NT2/D1 (cell line): ENCODE results near the gene PLA2G2C.

DNA sequence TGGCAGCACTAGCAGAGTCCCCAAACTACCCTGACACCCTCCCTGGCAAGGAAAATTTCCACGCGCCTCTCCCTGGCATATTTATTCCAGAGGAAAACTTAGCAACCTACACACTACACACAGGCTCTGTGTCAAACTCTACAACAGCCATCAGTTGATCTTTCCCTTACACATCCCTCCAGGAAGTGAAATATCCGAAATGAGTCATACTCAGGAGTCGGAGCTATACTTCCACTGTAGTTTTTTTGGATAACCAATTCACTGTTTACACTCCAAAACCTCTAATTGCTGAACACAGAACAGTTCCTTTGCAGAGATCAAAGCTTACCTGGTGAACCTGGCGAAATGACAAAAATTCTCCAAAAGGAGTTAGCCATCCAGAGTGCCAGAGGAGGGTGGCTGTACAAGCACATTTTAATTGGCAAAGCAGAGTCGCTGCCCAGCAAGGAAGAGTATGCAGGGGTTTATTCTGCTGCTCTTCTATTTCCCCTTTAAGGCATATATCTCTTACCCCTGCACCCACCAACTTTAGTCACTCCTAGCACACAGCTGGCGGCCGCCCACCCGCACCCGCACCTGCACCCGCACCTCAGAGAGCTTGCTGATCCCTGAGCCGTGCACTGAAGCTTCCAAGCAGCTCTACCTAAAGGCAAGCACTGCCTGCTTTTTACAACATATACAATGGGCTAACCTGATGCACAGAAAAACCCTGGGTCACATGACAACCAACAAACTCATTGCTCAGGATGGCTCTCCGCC lies 55.0 kb downstream of the CAPZB start:
- RRBS, 2 experiments: no CpG with 5 or more reads among the region's 13 CpGs

DNA sequence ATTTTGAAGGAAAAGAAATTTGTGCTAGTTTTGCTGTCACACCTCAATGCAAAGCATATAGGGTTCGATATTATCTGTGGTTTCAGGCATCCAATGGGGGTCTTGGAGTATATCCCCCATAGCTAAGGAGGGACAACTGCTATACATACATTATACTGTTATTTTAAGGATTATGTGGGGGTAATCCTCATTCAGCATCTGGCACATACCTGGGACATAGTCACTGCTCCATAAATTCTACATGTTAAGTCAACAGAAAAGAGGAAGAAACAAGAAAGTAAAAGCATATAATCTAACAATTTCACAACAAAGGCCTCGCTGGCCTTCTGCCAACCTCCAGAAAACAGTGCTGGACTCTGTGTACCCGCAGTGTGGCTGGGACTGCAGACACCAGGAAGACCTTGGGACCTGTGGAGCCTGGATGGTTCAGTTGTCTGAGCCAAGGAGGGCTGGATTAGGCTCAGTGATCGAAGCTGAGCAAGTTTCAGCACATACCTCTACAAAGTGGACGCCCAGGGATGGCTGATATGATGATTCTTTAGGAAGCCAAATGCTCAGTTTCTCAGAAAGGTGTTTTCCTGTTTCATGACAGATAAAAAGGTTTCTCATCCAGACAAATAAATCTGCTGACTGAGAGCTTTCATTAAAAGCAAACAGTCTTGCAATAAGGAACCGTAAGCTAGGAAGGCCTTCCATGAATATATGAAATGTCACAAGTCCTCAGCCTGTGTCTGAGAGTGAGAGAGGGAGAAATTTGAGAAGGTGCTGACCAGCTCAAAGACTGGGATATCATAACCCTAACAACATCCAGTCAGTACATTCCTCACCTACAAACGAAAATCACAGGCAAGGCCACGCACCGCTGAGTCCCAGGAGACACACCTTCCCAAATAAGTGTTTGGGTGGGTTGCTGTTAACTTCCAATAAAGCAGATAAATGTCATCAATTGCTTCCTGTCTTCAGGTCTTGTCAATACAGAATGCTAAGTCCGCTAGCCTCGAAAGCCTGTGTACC lies 48.5 kb downstream of the CAPZB start:
- RRBS, 2 experiments: no CpG with 5 or more reads among the region's 11 CpGs

DNA sequence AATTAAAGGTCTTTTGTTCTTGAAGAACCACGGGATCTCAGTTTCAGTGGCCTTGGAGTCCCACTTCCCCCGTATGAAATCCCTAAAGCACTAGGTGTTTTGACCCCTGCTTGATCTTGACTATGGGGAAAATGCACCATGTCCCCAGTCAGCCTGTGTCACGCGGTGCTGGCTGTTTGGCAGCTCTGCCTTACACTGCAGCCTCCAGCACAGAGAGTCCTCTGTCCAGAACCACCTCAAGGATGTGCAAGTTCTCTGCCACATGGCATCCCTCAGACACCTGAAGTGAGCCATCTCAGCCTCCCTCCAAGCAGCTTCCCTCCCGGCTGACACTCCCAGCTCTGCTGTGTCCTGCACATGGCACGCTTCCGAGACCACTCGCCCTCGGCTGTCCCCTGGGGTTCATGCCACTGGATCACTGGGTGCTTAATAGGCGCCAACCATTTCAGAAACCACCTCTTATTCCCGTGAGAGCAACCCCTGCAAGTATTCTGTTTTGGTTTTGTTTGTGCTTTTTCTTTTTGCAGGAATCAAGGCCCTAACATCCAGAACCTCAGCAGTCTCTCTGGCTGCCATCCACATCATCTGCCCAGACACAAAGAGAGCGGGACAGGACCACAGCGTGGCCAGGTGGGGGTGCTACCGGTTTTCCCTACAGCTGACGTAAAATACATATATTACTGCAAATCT lies 45.8 kb downstream of the CAPZB start:
- RRBS, 2 experiments: no CpG with 5 or more reads among the region's 15 CpGs

- RRBS, 2 experiments: no CpG with 5 or more reads among the region's 5 CpGs
Observed at GRCh38 chr1:19458730-19459244, 26.6 kb downstream of the CAPZB start.

DNA sequence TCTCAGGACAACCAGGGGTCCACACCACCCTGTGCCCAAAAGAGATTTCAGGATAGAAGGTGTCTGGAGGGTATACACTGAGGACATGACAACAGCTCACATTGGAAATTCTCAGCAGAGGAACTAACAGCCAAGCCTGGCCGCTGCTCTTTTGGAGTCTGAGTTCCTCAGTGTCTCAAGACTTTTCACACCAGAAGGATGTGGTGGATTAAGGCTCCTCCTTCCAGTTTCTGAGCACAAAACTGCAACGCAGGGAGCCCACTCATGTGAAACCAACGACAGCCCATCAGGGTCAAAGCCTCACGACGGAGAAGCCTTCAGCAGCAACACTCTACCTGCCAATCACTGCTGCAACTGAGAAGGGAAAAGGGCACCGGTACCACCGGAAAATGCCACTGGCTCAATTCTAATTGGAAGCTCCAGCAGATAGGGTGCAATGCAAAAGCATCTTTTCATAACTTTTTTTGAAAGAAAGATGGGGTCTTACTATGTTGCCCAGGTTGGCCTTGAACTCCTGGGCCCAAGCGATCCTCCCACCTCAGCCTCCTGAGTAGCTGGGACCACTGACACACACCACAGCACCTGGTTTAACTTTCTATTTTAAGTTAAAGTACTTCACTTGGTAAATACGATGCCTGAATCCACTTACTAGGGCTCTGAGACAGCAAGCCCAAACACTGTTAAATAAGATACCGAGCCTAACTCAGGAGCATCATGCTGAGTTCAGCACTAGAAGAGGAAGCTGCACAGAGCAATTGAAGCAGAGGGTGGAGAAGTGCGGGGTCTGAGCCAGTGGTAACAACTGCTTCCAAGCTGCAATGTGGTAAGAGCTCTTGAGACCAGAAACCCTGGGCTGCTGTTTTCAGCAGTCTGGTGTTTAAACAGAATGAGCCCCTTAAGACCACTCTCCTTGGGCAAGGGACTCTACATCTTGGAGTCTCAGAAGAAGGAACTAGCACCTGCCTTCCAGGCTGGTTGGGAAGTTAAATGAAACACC lies 7.7 kb downstream of the CAPZB start:
- RRBS, 2 experiments: no CpG with 5 or more reads among the region's 11 CpGs

DNA sequence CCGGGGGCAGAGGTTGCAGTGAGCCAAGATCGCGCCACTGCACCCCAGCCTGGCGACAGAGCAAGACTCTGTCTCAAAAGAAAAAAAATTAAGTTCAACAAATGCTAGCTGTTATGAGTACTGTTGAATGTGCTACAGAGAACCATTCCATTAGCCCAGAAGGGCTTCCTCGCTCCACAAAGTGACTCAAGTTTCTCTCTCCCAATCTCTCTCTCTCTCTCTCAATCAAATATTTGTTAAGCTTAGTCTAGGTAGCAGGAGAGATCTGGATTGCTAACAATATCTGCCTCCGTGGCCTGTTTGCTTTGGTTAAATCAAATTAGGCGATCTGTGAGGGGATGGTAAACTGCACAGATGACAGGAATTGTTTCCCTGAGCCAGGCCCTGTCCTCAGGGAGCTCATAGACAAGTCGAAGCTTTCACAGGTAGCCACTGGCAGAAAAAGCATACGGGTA lies 1.2 kb upstream of the CAPZB start:
- RRBS, 2 experiments: no CpG with 5 or more reads among the region's 9 CpGs

DNA sequence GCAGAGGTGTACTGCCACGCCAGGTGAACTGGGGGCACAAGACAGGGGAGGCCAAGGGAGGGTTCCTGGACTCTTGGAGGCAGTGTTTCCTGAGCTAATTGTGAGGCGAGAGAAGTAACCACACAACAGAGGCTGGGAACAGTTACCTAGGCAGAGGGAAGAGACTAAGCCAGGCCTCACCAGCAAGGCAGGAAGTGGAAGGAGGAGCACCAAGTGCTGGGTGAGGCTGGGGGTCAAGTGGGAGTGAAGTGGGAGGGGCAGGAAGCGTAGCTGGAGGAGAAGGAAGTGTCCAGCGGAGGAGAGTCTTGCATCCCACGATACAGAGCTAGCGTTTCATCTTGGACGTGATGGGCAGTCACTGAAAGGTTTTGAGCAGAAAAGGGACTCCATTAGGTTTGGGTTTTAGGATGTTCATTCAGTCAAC lies 48.3 kb upstream of the CAPZB start:
- RRBS, 2 experiments: no CpG with 5 or more reads among the region's 7 CpGs

DNA sequence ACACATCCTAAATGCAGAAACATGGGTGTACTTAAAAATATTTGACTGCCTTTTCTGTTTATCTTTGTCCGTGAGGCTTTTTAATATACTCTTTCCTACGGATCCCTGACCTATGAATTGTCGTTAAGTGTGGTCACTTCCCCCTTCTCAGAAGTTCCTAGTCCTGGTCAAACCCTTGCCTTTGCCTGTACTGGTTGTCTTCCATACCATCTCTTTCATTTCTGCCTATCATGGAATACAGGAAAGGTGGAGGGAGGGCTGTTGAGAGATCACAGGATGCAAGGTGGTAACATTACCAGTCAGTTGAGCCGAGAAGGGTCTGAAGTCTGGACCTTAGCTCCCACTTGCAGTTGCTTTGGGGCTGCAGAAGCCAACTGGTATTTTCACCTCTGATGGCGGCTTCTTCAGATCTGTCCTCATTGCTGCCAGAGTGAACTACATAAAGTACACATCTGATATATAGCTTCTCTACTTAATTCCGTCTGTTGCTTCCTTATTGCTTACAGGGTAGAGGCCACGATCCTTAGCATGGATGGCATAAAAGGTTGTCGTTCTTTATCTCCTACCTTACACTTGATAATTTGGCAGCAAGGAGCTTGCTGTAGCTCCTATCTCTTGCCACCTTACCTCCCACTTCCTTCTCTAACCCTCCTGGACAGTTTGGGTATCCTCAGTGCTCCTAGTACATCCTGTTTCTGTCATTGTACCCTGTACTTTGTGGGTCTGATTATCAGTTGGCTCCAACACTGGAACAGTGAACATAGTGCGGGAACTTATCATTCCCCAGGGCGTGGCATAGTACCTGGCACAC lies 16.3 kb downstream of the MICOS10 start:
- RRBS, 2 experiments: no CpG with 5 or more reads among the region's 10 CpGs

GRCh38 chr1:19646408-19646929 lies 2.4 kb downstream of the NBL1 start:
- RRBS, 2 experiments: no CpG with 5 or more reads among the region's 6 CpGs

- RRBS, 2 experiments: 88 to 98% methylated on average over 2 of the region's 35 CpGs
Observed at GRCh38 chr1:19647324-19648469, 3.6 kb downstream of the NBL1 start.

DNA sequence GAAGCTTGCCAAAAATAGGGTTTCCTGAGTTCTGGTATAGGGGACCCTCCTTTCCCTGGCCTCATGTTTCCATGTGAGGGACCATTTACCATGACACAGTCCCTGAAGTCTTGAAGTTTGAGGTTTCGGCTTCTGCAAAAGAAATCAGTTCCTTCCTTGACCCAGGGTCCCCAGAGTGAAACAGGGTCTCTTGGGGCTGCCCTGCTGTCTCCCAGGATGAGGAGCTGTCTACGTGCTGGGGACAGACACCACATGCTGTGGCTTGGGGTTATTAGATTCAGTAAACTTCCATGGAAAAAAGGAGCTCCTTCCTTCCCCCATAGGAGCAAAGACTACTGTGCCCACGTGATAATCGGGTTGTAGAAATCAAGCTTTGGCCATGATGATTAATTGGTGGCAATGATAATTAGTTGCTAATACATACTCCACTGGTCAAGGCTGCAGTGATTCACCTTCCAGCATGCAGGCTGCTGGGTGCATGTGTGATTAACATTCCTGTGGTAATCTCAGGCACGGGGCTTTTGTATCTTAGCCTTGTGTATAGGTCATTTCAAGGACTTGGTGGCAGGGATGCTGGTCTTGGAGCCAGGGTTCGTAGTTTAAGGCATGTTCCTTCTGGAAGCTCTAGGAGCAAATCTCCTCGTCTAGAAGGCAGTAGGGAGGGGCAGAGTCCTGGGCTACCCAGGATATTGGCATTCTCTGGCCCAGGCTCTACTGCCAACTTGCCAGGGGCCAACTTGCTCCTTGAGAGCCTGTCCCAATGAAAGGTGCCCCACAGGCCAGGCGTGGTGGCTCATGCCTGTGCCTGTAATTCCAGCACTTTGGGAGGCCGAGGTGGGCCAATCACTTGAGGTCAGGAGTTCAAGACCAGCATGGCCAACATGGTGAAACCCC lies 41.4 kb downstream of the TMCO4 start:
- RRBS, 2 experiments: no CpG with 5 or more reads among the region's 9 CpGs

GRCh38 chr1:19759368-19760177 lies 40.1 kb downstream of the TMCO4 start:
- RRBS, 2 experiments: no CpG with 5 or more reads among the region's 8 CpGs

- RRBS, 2 experiments: no CpG with 5 or more reads among the region's 15 CpGs
Observed at GRCh38 chr1:20027894-20029141, 41.7 kb upstream of the PLA2G5 start.

GRCh38 chr1:20034973-20035618 lies 34.9 kb upstream of the PLA2G5 start:
- RRBS, 2 experiments: no CpG with 5 or more reads among the region's 5 CpGs

GRCh38 chr1:20093714-20094420 lies 23.9 kb downstream of the PLA2G5 start:
- RRBS, 2 experiments: no CpG with 5 or more reads among the region's 7 CpGs

- RRBS, 2 experiments: no CpG with 5 or more reads among the region's 2 CpGs
Observed at GRCh38 chr1:20124109-20124403, 4.7 kb upstream of the PLA2G2D start.

GRCh38 chr1:20152051-20152740 lies 13.1 kb downstream of the PLA2G2F start:
- RRBS, 2 experiments: 1% methylated on average over 8 of the region's 30 CpGs

DNA sequence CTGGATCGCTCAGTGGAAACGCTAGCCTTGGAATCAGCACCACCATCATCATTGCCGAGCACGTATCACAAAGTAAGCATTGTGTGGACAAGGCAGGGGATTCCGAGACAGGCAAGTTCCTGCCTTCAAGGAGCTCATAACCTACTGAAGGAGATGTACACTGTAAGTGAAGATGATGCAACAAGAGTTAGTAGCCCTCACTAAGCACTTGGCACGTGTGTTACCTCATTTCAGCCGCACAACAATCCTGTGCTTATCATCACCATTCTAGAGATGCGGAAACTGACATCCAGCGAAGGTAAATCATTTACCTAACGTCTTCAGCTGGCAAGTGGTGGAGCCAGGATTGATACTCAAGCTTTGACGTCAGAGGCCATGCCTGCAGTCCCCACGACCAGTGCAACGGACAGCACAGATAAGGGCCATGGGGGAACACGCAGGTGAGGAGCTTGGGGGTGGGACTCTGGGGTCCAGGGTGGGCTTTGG lies 2.9 kb upstream of the UBXN10 start:
- RRBS, 2 experiments: no CpG with 5 or more reads among the region's 14 CpGs

GRCh38 chr1:20183726-20184470 lies 2.0 kb upstream of the UBXN10 start:
- RRBS, 2 experiments: no CpG with 5 or more reads among the region's 14 CpGs

GRCh38 chr1:20186326-20186935 lies at the start of gene PLA2G2C:
Gene PLA2G2C, minus strand, starts transcription at chr1:20186518.
- RRBS, 2 experiments: 2 to 6% methylated on average over 1 to 4 of the region's 15 CpGs